ENCODE data around the genes GABRA1 and GABRG2.

GRCh38 chr5:160464150-160464646, 42.5 kb downstream of the PTTG1 start:
- PRO-cap: no peak

DNA sequence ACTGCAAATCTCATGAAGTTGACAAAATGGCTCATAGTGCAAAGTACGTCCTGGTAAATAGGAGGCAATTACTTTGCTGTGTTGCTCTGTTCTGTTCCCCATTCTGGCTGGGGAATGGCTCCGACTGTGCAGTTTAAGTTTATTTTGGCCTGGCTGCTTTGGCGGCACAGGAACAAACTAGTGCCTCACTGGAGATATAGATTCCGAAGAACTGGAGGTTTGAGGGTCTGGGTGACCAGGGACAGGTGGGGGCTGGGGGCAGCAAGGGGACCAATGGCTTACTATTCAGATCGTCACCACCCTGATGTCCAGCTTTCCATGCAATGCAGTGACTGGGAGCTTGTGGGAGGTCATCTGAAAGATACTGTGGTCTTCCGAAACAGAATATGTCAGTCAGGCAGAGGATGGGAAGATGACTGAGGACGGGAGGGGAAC, 54.4 kb downstream of the PTTG1 start:
- PRO-cap: no peak

DNA sequence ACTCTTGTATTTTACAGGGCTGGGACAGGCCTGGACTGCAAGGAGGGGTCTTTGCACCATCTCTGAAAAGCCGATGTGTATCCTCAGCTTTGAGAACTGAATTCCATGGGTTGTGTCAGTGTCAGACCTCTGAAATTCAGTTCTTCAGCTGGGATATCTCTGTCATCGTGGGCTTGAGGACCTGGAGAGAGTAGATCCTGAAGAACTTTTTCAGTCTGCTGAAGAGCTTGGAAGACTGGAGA, 63.5 kb downstream of the PTTG1 start:
- PRO-cap: no peak

DNA sequence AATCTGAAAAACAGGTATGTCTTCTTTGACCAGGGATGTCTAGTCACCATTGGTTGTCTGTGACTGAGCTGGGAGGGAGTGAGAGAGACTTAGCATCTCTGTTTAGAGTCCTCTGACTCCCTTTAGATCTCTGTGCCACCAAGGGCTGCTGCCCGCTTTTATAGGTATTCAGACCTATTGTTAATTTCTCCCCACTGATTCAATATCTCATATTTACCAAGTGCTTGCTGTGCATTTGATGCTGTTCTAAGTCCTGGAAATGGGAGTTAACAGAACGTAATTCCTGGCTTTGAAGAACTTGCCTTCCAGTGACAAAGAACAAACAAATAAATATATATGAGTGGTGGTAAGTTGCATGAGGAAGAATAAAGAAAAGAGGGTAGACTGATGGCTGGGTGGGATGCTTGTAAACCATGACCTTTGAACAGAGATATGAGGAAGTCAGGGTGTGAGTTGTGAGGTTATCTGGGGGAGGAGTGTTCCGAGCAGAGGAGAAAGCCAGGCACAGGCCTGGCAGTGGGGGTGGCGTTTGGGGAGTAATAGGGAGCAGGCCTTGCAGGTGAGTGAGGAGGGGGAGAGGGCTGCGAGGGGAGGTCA, 213.2 kb downstream of the PTTG1 start:
- PRO-cap: no peak

DNA sequence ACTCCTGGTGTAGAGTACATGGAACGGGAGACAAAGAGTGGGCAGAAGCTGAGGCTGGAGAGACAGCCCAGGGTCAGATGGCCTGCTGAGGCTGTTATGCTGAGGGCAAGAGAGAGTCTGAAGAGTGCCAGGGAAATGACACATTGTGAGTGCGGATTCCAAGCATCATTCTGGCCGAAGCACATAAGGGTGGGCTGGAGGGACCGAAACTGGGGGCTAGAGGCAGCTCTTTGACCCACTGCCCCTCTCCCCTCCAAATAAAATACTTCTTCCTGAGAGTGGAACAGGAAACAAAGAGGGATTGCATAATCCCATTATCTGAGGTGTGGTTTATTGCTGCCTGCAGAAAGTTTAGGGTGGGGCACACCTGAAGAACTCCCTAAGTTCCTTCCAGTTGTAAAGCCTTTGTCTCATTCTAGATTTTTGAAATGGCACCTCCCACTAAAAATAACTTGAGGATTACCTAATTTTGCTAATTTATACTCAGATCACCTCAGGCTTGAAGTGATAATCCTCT, 158.0 kb downstream of the ATP10B start:
- PRO-cap: no peak

- PRO-cap: no peak
These were observed 62.1 kb downstream of the ATP10B start for GRCh38 chr5:160789835-160790368.

GRCh38 chr5:161547301-161547970, 911 bp upstream of the GABRB2 start:
- PRO-cap: no peak

GRCh38 chr5:161847436-161847839, 482 bp upstream of the GABRA1 start:
- PRO-cap: no peak

DNA sequence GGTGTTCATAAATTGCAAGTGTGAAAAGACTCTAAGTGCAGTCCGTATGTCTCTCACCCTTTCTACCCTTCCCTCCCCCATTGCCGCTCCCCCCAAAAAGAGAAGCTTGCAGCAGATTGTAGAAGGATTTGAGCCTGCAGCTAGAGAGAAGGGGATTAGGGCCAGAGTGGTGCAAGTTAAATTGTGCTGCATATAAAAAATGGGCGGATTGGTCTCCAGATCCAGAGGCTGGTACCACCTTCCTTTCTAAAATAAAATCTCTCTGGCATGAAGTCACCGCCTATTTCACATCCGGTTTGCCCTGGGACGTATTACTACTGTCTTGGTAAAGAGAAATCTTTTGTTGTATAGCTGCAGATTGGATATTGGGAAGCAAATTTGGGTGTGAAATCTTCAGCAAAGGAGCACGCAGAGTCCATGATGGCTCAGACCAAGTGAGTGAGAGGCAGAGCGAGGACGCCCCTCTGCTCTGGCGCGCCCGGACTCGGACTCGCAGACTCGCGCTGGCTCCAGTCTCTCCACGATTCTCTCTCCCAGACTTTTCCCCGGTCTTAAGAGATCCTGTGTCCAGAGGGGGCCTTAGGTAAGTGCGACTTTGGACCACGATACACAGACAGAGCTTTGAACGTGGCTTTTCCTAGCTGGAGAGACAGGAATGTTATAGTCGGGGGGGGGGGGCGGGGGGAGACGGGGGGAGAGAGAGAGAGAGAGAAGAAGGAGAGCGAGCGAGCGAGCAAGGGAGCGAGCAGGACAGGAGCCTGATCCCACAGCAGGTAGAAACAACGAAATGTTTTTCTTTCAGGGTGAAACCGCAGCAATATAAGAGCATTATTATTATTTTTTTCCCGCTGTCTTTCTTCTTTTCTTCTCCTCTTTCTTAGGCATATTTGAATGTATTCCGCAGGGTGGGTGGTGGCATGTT, at the start of gene GABRA1:
Gene GABRA1 (plus strand): TSS at position 281 of the 922 bp plus-strand sequence.
- PRO-cap: unidirectional peak, plus-strand start at position 428 of the sequence

DNA sequence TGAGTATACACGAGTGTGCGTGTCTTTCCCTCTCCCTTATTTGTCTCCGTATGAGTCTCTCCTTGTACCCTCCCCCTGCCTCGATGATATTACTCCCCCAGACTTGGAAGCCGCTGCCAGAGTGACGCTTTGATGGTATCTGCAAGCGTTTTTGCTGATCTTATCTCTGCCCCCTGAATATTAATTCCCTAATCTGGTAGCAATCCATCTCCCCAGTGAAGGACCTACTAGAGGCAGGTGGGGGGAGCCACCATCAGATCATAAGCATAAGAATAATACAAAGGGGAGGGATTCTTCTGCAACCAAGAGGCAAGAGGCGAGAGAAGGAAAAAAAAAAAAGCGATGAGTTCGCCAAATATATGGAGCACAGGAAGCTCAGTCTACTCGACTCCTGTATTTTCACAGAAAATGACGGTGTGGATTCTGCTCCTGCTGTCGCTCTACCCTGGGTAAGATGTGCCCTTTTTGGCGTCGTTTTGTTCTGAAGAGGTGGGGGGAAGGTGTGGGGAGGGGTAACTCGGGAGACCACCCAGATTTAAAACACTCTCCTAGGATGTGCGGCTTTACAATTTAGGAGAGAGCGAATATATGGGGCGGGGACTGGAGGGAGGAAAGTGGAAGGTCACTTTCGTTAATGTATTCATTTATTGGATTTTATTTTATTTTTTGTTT, at the start of gene GABRG2:
Gene GABRG2 (plus strand): TSS at position 116 of the 672 bp plus-strand sequence.
- PRO-cap: no peak

DNA sequence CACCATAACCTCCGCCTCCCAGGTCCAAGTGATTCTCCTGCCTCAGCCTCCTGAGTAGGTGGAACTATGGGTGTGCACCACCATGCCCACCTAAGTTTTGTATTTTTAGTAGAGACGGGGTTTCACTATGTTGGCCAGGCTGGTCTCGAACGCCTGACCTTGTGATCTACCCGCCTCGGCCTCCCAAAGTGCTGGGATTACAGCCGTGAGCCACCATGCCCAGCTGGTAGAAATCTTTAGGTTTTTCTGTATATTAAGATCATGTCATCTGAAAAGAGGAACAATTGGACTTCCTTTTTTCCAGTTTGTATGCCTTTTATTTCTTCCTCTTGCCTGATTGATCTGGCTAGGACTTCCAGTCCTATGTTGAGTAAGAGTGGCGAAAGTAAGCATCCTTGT, 40.5 kb upstream of the CCNG1 start:
- PRO-cap: no peak

DNA sequence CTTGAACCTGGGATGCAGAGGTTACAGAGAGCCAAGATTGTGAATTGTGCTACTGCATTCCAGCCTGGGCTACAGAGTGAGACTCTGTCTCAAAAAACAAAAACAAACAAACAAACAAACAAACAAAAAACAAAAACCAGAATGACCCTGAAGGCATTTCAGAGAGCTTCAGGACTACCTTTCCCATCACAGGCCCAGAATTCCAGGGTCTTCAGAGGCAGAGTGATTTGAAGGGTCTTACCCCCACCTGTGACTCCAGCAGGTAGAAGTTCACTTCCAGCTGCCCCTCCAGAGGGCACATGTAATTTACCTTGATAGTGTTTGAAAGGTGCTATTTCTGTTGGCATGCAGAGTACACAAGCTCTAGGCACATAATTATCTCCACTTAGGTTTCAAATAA, 952.3 kb downstream of the MAT2B start:
- PRO-cap: no peak

GRCh38 chr5:166758110-166758614, 220.7 kb upstream of the TENM2 start:
- PRO-cap: no peak

- PRO-cap: no peak
These were observed 592.0 kb upstream of the WWC1 start for GRCh38 chr5:167699325-167700049.

DNA sequence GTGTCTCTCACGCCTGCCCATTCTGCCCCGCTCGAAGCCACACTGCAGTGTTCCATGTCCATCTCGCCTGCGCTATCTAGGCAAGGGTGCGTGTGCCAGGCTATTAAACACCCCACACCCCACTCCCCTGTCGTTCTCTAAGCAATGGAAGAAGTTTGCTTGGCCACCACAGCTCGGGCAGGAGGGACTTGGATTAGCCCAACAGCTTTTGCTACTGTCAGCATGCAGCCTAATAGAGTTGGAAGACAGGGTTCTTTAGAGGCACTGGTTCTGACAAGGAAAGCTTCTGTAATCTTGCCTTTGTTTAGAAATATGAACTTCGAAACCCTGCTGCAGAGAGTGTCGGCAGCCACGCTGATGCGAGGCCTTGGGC, 268.6 kb upstream of the WWC1 start:
- PRO-cap: no peak

- PRO-cap: no peak
These were observed 2.9 kb upstream of the WWC1 start for GRCh38 chr5:168288093-168289298.

DNA sequence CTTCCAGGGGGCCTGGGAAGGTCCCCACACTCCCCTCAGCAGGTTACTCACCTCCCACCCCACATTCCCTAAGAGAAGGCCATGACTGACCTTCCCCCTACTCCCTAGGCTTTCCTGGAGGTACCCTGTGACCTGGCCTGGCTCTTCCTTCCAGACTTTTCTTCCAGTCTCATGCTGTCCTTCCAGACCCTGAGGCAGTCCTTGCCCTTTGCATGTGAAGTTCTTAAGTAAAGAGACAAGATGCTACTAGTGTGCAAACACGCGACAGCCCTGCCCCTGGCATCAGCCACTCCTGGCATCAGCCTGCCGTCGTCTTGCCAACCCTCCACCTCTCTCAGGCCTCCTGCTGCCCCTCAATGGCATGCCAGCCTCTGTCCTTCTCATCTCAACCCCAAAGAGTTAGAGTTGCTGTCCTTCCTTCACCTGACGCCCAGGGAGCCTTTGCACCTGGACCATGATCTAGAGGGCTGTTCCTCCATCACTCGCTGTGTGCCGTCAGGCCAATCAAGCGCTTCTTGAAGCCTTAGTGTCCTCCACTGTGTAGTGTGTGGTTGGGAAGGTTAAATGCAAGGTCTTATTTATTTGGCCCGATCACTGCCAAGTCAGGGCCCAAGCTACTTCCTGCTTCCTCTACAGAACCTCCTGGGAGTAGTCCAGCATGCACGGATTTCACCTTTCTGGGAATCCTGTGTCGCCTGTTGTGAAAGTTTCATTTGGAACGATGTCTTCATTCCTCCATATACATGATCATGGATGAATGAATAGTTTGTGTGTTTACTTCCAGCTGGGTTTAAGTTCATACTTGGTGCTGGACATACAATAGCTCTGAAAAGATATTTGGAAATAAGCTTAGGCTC, 62.0 kb downstream of the WWC1 start:
- PRO-cap: no peak

DNA sequence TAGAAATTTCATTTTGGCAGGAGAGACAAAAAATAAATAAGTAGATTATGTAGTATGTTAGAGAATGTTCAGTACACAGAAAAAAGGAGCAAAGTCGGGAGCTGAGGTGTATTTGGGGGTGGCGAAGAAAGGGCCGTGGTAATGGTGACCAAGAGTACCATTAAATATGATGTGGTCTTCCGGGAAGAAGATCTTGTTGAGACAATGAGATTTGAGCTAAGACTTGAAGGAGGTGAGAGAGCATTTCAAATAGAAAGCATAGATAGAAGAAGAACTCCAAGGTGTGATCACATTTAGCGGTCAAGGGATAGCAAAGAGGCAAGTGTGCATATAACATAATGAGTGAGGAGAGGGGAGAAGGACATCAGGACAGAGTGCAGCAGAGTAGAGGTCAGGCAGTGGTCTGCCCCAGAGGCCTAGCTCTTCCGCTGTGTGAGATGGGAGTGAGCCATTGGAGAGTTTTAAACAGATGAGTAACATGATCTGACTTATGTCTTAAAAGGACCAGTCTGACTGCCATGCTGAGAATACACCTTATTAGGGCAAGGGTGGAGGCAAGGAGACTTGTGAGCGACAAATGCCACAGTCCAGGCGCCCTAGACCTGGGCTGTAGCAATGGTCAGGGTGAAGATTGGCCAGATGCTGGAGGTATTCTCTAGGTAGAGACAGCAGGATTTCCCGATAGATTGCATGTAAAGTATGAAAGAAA, 82.9 kb downstream of the WWC1 start:
- PRO-cap: no peak

GRCh38 chr5:168393124-168393842, 93.0 kb upstream of the RARS1 start:
- PRO-cap: no peak

- PRO-cap: no peak
These were observed 83.1 kb upstream of the PANK3 start for GRCh38 chr5:168662134-168662897.